ENCODE measurements around a stretch of chr22.

DNA sequence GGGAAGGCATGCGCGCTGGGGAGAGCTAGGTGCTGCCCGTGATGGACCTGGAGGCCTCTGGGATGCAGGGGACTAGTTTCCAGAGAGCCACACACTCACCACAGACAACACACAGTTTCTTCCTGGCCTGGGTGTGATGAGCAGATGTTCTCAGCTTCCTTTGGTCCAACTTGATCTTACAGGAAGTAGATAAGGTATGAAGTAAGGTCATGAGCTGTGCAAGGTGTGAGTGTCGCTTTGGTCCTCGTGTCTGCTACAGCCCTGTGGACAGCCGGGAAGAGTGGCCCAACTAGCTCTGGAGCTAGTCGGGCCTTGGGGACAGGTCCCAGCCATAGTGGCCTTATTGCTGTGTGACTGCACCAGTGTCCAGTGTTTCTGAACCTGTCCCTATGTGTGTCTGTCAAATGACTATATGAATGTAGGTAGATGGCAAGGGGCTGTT lies 27.2 kb upstream of the SUSD2 start:
- PRO-cap = no peak

- PRO-cap = no peak
These were observed 16.3 kb upstream of the SUSD2 start for GRCh38 chr22:24165003-24165412.

DNA sequence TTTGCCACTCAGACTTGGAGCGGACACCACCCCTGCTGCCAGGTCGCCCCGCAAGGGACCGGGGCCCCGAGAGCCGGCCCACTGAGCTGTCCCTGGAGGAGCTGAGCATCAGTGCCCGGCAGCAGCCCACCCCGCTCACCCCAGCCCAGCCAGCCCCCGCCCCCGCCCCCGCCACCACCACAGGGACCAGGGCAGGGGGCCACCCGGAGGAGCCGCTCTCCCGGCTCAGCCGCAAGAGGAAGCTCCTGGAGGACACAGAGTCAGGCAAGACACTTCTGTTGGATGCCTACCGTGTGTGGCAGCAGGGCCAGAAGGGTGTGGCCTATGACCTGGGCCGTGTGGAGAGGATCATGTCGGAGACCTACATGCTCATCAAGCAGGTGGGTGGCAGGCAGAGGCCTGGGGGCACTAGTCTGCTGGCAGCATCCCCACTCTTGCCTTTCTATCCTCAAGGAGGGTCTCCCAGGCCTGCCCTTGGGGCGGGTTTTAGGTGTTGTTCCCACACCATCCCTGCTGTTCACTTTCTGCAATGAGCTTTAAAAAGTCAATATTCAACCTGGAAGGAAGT lies 14.3 kb upstream of the SUSD2 start:
- PRO-cap = no peak

DNA sequence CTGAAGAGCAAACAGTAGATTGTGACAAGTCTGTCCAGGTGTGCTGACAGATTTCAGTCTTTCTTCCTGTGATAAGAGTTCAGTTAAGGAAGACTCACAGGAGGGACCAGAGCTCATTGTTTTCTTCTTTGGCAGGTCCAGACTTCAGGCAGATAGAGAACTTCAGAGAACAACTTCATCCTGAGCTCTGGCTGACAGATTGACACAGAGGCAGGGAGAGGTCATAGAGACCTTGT lies 14.4 kb downstream of the SUSD2 start:
- PRO-cap = no peak

GRCh38 chr22:24244209-24244901 lies 527 bp downstream of the GGT5 start:
- PRO-cap = no peak

GRCh38 chr22:24247311-24248203 lies 2.7 kb upstream of the GGT5 start:
- PRO-cap = unidirectional peak, minus-strand start at chr22:24247711

- PRO-cap = no peak
These were observed 36.9 kb upstream of the ADORA2A start for GRCh38 chr22:24390567-24390801.

DNA sequence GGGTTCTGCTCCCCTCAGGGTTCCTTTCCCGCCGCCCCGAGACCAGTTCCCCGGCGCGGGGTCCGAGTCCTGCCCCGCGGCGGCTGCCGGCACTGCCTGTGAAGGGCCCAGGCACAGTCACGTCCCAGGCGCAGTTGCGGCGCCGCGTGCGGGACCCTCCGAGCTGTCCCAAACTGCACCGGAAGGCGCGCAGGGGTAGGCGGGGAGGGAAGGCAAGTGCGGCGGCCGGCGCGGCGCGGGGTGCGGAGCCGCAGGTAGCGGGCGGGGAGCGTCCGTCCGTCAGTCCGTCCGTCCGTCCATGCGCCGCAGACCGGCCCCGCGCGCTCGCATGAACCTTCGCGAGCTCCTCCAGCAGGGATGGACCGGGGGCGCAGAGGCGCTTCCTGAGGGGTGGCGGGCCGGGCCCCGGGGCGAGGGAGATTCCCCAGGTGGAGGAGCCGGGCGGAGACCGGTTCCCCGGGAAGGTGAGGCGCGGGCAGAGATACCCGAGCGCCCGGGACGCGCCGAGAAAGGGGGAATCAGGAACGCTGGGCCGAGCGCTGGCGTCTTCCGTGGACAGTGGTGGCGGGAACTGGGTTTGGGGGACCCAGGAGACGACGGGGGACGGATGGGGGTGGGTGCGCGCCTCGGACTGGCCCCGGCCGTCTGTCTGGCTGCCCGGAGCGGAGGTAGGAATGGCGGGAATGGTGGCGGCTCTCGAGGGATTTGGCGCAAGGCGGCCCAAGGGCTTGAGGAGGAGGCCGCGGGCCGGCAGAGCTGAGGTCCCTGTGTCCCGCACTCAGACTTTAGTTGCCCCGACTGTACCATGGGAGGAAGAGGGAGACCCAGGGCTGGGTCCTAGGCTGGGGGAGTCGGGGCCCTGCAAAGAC lies 3.1 kb upstream of the ADORA2A start:
- PRO-cap = no peak

- PRO-cap = no peak
These were observed 12.9 kb downstream of the ADORA2A start for GRCh38 chr22:24440193-24440709.

DNA sequence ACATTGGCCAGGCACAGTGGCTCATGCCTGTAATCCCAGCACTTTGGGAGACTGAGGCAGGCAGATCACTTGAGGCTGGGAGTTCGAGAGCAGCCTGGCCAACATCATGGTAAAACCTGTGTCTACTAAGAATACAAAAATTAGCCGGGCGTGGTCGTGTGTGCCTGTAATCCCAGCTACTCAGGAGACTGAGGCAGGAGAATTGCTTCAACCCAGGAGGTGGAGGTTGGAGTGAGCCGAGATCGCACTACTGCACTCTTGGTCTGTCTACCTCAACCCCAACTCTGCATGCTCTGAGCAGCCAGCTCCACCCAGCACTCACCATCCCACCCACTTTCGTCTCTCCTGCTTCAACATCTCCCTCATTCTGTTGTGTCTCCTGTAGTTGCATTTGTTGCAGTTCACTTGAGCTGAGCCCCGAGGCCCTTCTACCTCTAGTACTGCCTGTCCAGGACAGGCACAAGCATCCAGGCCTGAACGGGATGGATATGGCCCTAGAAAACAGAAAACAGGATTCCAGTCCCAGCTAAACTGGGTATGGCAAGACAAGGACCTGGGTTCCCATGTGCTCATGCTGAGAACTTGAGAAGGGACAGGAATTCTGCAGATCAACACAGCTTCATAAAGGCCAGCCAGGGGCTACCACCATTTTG lies 15.0 kb downstream of the GUCD1 start:
- PRO-cap = no peak

DNA sequence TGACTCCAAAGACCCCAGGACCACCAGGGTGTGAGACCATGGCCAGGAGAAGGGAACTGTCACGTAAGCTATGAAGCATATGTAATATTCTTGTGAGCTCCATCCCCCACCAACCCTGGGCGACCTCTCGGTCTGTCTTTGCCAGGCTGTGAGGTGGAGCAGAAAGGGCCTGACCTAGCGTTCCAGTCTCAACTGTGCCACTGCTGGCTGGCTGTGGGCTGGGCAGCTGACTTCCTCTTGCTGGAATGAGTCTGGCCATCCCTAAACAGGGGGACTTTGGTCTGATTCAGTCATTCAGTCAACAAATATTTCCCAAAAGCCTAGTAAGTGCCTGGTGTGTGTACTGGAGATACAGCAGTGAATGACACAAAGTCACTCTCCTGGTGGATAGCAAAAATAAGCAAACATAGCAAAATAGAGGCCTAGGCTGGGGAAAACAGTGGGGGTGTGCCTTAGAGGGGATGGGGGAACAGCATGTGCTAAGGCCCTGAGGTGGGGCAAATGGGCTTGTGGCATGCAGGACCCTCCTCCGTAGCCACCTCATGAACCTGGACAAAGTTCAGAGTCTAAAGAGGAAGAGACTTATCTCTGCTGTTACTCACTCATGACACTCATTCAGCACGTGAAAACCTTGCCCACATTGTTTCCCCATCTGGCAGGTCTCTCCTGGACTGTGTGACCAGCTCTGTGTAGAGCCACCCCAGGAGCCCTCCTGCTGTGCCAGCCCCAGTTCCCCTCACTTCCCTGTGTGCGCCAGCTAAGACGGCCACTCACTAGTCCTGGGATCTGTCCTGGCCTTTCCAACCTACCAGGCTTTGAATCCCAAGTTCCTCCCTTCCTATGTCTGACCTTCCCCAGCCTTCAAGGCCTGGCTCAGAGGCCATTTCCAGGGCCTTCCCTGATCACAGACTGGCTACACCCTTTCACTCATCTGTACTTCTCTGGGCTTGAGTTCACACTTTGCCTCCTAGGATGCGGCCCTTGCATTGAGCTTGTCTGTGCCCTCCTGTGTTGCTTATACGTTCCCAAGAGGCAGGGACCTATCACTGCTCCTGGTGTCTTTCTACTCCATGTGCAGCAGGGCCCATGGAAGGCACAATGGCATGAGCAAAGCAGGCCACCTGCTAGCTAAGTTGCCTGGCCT lies 4.6 kb downstream of the GUCD1 start:
- PRO-cap = no peak

- PRO-cap = no peak
These were observed 1.5 kb upstream of the LRRC75B start for GRCh38 chr22:24594109-24594946.

DNA sequence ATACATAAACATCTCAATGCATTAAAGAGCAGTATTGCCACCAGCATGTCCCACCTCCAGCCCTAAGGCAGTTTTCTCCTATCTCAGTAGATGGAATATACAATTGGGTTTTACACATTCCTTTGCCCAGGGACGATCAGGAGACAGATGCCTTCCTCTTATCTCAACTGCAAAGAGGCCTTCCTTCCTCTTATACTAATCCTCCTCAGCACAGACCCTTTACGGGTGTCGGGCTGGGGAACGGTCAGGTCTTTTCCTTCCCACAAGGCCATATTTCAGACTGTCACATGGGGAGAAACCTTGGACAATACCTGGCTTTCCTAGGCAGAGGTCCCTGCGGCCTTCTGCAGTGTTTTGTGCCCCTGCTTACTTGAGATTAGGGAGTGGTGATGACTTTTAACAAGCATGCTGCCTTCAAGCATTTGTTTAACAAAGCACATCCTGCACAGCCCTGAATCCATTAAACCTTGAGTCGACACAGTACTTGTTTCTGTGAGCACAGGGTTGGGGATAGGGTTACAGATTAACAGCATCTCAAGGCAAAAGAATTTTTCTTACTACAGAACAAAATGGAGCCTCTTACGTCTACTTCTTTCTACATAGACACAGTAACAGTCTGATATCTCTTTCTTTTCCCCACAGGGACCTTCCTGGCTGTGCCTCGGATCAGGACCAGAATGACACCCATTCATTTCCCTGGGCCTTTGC lies 27.9 kb downstream of the GGT1 start:
- PRO-cap = no peak

- PRO-cap = unidirectional peak, minus-strand start at chr22:24686150
These were observed 82.8 kb downstream of the GGT1 start for GRCh38 chr22:24685623-24686443.

- PRO-cap = no peak
These were observed 78.6 kb downstream of the PIWIL3 start for GRCh38 chr22:24695770-24696381.

DNA sequence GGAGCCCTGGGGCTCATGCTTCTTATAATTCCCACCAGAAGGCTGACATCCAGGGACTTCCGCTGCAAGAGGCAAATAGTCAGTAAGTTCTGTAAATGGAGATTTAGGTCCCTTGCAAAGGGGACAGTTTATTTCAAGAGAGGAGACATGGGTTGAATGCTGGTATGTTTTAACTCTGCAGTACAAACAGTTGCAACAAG lies 73.8 kb downstream of the PIWIL3 start:
- PRO-cap = no peak

GRCh38 chr22:24985157-24985390 lies 32.6 kb downstream of the KIAA1671 start:
- PRO-cap = no peak

DNA sequence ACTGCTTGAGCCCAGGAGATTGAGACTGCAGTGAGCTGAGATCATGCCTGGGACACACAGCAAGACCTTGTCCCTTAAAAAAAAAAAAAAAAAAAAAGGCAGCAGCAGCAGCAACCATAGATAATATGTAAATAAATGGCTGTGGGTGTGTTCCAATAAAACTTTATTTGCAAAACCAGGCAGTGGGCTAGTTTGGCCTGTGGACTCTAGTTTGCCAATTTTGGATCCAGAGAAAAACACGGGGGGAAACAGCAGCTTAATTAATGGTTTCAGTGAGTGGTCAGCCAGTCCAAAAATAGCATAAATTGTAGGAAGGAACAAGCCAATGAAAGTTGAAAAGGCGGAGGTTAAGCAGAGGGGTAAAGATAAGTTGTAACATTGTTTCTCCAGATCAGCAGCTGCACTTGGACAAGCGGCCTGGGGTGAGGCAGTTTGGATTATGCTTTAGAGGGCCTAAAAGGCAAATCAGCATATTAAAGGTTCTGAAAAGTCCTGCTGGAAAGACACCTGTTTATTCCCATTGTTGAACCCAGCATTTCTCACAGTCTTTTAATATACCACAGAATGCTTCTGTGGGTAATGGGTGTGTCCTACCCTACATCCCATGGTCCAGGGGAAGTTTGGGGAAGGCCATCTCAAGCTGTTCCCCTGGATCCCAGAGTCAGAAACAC lies 62.8 kb downstream of the KIAA1671 start:
- PRO-cap = no peak

DNA sequence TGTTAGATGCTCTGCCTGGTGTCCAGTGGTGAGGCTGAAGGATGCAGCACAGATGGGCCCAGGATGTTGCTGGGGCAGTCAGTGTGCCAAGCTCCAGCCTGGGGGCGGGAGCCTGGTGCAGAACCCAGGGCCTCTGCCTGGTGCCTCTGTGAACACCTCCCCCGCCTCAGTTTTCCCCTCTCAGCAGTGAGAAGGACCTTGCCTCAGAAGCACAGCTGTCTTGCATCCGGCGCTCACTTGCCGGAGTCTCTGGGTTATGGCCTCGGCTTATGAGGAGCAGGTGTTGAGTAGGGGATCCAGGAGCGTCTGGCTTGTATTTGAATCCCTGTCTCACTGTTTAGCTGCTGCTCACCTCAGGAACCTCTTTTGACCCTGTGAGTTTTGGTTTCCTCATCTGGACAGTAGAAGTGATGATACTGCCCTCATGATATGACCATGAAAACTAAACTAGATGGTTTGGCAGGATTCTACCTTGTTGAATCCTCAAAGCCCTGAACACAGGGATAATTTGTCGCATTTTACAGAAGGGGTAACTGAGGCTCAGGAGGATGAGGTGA lies 116.3 kb downstream of the KIAA1671 start:
- PRO-cap = no peak

DNA sequence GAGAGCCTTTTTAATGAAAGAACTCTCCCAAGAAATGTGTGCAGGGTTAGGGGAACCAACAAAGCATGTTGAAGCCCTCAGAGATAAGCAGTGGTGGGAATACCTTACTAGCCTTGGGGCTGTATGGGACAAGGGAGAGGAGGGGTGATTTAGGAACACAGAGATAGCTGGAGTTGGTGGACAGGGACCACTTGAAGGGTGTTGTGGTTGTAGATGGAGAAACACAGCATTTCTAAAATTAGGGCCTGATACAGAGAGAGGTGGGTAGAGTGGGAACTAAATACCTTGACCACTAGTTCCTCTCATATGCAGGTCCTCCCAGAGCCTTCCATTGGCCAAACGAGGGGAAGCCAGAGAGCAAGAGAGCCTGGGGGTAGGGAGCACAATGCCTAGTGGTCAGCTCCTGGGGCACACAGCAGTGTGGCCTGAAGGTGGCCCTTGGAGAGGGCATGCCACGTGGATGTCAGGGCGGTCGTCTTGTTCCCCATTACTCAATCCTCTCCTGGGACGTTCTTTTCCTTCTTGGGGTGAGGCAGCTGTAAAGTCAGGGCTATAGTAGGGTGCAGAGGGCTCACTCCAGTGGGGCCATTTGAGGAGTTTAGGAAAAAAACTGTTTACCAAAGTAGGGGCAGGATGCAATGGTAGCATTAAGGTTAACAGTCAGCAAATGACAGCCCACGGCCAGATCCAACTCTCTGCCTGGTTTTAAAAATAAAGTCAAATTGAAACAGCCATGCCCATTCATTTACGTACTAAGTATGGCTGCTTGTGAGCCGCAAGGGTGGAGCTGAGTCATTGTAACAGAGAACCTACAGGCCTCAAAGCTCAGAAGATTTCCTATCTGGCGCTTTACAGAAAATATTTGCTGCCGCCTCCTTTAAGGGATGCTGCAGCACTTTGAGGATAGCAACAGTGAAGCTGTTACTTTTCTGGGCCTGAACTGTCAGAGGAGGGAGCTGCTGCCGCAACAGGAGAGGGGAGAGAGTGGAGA lies 7.5 kb downstream of the MYO18B start:
- PRO-cap = no peak